Pericardium (tissue), 1 donor: ENCODE data around the genes SEPTIN10, SOWAHC and BCL2L11.

DNA sequence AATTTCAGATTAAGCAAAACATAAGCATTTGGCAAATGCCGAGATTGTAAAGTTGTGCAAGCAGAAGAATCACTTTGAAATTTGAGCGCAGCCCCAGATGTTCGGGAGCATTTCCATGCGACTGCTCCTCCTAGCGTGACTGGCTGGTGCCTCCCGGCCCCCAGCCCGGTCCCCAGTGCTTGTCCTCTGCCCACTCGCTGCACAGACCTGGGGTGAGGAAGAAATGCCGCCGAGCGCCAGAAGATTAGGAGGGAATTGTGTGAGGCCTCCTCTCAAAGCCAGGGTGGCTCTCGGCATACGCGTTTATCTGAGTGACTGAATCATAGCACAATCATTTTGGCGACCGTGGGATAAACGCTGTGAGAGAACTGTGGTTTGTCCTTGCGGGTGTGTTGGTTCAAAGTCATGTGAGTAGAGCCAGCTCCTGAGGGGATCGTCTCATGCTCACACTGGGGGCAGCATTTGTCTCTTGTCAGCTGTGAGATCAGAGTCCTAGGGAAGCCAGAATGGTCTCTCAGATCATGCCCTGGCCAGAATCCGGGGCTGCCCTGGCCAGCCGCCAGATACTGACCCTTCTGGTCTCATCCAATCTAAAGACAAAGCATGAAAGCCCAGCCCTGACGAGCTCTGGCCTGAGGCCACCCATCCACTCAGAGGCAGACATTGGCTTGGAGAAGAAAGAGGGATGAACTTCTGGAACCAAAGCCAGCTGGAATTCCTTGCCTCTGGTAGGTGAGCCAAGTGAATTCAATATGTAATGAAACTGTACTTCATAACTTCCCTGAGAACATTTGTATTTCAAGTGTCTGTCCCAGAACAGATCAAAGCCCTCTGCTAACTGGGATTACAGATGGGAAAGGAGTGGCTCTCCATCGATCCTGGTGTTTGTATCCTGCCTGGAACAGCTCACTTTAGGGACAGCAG is 189.4 kb downstream of the SH3RF3 start:
- RRBS: no CpG with 5 or more reads among the region's 23 CpGs

DNA sequence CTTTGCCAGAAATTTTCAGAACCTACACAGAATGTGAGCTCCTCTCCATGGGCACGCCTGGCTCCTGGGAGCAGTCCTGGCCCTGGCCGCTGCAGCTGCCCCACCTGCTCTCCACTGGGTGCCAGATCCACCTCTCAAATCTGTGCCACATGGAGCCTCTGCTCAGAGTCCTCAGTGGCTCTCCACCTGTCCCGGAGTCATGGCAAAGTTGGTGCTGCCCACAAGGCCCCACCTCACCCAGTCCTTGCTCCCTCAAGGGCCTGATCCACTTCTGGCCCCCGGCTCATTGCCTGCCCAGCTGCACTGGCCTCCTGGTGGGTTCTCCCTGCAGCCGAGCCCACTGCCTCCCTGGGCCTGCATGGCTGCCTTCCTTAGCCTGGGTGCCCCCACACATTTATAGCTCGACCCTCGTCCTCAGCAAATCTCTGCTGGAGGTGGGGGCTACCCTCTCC is 223.9 kb downstream of the SH3RF3 start:
- RRBS: 84% methylated on average over 2 of the region's 7 CpGs

- RRBS: no CpG with 5 or more reads among the region's 18 CpGs
Measured at GRCh38 chr2:109503743-109504423, 109.9 kb downstream of the SEPTIN10 start.

DNA sequence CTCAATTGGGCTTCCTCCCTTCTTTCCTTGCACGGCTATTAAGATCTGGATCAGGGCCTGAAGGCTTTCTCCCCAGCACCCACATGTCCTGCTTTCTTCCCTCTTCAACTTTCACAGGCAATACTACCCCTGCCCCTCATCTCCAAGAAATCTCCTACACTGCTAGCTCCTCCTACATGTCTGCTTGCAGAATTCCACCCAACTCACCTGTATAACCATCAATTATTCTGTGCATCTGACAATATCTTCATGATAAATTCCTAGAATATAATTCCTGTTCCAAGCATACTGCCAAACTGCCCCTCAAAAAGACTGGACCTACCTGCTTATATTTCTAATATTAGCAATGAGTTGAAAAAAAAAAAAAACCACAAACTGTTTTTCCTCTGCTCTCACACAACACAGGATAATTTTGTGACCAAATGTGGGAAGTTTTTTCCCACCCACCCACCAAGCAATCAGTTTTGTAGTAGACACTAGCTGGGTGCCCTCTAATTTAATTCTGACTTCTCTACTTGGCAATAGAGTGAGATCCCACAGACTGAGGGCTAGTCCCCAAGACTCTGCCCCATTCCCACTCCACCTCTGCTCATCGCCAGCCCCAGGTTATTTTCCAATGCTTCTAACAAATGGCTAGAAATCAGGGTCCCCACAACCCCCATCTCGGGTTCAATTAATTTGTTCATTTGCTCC is 13.4 kb downstream of the SEPTIN10 start:
- RRBS: no CpG with 5 or more reads among the region's 3 CpGs

GRCh38 chr2:109613224-109614280 is at the start of gene SEPTIN10:
Gene SEPTIN10, minus strand, starts transcription at chr2:109613966.
- RRBS: 2% methylated on average over 36 of the region's 114 CpGs

DNA sequence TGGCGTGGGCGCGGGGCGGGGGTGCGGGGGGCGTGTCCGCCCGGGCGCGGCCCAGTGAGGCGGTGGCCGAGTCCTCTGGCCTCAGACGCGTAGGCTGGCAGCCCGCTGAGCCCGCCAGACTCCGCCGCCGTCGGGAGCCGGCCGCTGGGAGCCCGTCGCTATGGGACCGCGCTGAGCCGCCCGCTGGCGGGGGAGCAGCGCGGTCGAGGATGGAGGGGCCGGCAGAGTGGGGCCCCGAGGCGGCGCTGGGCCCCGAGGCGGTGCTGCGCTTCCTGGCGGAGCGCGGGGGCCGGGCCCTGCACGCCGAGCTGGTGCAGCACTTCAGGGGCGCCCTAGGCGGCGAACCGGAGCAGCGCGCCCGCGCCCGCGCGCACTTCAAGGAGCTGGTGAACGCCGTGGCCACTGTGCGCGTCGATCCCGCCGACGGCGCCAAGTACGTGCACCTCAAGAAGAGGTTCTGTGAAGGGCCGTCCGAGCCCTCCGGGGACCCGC is at the start of gene SOWAHC:
Gene SOWAHC, plus strand, starts transcription at position 84 of the 492 bp plus-strand sequence.
- RRBS: 3% methylated on average over 39 of the region's 70 CpGs

DNA sequence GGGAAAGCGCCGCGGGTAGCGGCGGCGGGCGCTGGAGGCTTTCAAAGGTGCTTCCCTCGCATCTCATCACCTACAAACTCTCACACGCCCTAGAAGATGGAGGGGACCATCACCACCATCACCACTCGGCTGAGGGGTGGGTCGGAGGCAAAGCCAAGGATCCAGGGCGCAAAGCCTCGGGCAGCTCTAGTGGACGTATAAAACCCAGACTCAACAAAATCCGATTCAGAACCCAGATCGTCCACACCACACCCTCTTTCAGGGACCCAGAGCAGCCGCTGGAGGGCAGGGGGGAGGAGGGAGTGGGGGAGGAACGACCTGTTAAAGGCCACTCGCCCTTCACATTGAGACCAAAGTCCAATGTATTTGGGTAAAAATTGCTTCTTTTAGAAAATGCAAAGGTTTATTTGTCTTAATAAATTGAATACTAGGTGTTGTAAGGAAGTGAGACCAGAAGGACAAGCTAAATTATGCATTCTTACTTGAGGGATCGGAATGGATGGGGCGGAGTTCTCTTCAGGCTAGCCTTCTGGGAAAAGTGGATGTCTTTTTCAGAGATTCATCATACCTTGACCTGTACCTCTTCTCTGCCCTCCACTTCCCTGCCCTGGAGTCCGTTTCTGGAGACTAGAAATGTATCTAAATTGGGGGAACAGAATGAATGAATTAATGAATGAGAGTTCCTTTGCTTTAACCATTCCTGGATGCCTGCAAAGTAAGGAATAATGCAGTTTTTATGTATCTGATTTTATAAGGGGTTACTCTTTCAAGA is 1.7 kb downstream of the SOWAHC start:
- RRBS: no CpG with 5 or more reads among the region's 22 CpGs

- RRBS: no CpG with 5 or more reads among the region's 11 CpGs
Measured at GRCh38 chr2:109631888-109632682, 17.9 kb downstream of the SOWAHC start.

- RRBS: no CpG with 5 or more reads among the region's 4 CpGs
Measured at GRCh38 chr2:110101835-110102486, 13.7 kb downstream of the MALL start.

GRCh38 chr2:110104373-110104934 is 11.2 kb downstream of the MALL start:
- RRBS: no CpG with 5 or more reads among the region's 6 CpGs

DNA sequence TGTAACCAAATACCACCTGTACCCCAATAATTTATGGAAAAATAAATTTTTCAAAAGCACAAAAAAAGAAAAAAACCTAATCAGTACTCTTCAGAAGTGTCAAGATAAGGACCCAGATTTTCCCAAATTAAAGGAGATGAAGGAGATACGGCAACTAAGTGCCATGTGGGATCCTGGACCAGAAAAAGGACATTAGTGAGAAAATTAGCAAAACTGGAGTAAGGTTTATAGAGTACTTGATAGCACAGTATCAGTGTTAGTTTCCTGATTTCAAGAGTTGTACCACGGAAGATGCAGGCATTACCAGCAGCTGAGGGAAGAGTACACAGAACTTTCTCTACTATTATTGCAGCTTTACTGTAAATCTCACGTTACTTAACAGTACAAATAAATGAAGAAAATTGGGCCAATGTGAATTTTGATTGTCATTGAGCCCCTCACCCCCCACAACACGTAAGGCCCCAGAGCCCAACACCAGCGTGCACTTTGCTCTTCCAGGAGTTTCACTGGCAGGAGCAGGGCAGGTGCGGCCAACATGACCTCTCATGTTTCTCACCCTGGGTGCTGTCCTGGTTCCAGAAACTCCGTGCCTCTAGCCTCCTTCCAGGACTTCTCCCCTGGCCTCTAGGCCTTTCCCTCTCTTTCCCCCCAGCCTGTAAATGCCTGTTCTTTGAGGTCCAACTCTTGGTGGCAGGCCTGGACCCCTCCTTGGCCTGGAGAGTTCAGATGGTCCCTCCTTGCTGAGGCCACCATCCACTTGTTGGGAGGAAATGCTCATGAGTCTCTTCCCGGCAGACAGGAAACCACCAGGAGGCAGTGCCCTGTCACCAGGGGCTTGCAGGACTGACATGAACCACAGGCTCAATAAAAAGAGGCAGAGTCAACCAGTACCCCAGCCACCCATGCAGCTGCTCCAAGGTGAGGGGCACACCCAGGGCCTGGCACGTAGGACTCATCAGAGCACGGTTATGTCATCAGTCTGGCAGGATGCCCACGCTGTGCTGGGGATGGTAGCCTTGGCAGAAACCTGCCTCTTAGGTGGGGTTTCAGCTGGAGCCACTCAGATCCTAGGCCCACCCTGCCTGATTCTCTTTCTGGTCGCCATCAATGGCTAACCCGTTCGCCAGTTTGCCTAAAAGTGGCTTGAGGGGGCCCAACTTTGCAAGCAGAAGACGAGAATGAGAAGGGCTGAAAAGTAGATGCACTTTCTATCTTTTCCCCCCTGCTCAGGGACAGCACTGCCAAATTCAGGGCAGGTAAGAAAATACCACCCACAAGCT is 1.6 kb downstream of the MALL start:
- RRBS: no CpG with 5 or more reads among the region's 15 CpGs

GRCh38 chr2:110610845-110611366 is 33.9 kb upstream of the RGPD6 start:
- RRBS: no CpG with 5 or more reads among the region's 57 CpGs

DNA sequence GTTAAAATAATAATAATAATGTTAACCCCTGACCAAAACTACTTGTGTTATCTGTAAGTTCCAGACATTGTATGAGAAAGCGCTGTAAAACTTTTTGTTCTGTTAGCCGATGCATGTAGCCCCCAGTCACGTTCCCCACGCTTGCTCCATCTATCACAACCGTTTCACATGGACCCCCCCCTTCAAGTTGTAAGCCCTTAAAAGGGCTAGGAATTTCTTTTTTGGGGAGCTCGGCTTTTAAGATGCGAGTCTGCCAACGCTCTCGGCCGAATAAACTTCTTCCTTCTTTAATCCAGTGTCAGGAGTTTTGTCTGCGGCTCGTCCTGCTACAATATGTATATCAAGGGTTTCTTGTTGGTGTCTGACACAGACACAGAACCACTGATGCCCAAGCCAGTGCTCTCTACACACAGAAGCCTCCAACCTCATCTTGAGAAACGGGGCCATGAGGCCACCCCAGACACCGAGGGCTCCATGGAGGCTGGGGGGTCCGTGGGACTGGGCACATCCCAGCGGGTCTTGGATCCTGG is 1.7 kb upstream of the BUB1 start:
- RRBS: no CpG with 5 or more reads among the region's 16 CpGs

DNA sequence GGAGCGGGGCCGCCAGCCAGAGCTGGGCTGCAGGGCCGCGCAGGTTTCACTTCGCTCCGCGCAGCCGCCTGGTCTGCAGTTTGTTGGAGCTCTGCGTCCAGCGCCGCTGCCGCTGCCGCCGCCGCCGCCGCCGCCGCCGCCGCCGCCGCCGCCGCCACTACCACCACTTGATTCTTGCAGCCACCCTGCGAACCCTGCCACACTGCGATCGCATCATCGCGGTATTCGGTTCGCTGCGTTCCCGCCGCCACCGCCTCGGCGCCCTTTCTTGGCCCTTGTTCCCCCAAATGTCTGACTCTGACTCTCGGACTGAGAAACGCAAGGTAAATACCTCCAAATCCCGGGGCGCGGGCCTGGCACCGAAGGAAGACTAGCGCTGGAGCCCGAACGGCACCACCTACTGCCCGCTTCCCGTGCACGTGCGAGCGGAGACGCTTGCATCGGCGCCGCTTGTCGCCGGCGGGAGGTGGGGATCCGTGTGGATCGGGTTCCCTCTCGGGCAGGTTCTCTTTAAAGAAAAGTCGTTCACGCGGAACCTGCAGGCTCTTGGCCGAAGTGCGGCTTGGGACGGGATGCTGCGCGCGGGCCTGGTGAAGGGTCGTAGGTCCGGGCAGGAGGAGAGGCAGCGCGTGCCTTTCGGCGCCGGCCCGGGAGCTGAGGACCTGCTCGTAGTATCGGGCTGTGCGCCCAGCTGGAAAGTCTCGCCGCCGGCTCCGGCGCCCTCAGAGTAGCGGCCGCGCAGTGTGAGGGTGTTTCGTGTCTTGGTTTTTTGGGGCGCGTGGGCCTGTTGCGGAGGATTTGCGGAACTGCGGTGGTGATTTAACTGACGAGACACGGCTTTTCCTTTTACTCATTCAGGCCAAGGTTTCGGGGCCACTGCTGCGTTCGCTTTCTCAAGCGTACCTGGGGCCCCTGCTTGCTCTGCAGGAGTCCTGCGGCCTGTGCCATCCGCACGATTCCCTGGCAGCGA is at the start of gene BCL2L11:
Gene BCL2L11, plus strand, starts transcription at position 49 of the 970 bp plus-strand sequence.
- RRBS: 1% methylated on average over 14 of the region's 106 CpGs

DNA sequence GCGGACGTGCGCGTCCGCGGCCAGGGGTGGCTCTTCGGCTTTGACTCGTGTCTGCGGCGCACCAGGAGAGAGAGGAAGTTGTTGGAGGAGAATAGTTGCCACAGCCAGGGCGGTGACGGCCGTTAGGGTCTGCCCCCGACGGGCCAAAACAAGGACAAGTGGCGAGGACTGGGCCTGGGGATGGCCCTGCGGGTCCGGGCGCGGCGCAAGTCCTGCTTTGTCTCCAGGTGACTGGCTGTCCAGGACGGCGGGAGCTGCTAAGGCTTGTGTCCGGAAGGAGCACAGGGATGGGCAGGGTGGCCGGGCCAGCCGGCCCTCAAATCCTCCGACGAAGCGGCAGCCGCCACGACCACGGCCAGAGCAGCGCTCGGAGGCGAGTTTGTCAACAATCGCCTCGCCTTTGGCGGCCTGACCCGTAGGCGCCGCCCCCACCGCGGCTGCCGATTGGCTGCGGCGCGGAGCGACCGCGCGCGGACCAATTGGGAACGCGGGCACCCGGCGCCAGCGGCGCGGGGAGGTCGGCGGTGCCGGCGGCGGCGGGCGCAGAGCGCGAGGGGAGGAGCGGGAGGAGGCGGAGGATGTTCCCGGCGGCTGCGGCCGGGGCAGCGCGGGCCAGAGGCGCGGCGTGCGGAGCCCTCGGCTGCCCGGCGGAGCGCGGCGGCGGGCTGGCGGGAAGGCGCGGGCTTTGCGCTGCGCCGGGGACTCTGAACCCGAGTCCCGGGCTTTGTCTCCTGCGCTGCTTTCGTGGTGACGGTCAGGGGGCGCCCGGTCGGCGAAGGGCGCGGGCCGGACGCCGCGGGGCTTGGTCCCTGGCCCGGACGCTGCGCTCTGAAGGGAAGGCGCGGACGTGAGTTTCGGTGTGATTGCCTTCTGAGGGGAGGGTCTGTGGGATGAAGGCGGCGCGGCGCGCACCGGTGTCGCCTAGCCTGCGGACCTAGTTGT is 1.6 kb downstream of the BCL2L11 start:
- RRBS: 1% methylated on average over 53 of the region's 123 CpGs

- RRBS: no CpG with 5 or more reads among the region's 3 CpGs
Measured at GRCh38 chr2:111178952-111179347, 58.2 kb downstream of the BCL2L11 start.

GRCh38 chr2:111522305-111522801 is 361.6 kb downstream of the ANAPC1 start:
- RRBS: no CpG with 5 or more reads among the region's 5 CpGs

- RRBS: no CpG with 5 or more reads among the region's 3 CpGs
Measured at GRCh38 chr2:111633845-111634530, 250.0 kb downstream of the ANAPC1 start.

DNA sequence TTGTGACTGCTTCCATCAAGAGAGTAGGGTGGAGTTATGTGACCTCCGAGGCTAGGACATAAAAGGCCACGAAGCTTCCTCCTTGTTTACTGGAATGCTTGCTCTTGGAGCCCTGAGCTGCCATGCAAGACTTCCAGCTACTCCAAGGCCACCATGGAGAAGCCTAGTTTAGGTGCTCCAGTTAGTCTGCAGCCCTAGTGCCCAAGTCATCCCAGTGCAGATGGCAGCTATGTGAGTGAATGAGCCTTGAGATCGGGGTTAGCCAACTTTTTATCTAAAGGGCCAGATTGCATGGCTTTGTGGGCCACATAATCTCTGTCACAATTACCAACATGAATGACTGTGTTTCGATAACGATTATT is 2.3 kb upstream of the MERTK start:
- RRBS: no CpG with 5 or more reads among the region's 5 CpGs

GRCh38 chr2:111897735-111898175 is 652 bp upstream of the MERTK start:
- RRBS: 0% methylated on average over 1 of the region's 31 CpGs